ENCODE measurements around a stretch of chr11.

DNA sequence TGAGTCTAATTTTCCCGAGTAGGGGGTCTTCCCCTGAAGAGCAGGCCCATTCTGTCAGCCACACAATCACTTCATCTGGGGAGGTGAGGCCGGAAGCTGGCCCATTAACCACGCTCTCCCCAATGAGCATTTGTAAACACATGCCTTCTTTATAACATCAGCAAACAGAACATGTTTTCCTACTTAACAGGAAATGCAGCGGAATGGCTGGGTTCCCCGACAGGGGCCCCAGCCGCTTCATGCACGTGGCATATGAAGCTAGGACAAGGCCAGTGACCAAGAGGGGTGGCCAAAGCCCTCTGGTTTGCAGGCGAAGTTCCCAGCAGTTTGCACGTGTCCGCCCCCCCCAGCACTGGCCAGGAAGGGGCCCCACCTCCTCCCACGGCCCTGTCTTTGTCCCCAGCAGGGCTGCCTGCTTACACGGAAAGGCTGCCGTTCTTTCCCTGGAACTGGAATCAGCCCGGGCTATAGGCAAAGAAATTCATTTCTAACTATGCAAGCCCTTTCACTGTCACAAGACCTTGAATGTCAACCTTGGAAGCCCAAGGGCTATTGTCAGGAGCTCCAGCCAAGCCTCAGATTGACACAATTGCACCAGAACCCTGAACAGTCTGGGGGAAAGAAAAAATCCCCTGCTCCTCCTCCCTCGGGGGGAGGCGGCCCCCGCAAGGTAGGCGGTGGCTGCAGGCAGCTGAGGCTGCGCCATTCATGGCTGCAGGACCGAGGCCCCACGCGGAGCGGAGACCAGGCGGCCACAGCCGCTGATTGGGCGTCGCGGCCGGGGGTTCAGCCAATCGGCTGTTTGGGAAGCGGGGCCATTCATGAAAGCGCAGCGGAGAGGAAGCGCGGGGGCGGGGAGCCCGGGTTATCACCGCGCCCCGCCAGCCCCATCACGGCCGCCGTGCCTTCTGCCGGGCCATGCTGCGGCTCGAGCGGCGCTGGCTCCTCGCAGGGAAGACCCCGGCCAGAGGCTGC, 149.1 kb downstream of the MYEOV start:
- PRO-cap = bidirectional peak, plus-strand start at position 893 of the sequence, minus-strand start at position 739 of the sequence

- PRO-cap = no peak
Measured at GRCh38 chr11:69450495-69450855, 156.5 kb downstream of the MYEOV start.

GRCh38 chr11:69667899-69668780, 7.0 kb downstream of the LTO1 start:
- PRO-cap = no peak

GRCh38 chr11:69900475-69901064, 81.4 kb upstream of the FGF3 start:
- PRO-cap = bidirectional peak, plus-strand start at chr11:69900617, minus-strand start at chr11:69900655

DNA sequence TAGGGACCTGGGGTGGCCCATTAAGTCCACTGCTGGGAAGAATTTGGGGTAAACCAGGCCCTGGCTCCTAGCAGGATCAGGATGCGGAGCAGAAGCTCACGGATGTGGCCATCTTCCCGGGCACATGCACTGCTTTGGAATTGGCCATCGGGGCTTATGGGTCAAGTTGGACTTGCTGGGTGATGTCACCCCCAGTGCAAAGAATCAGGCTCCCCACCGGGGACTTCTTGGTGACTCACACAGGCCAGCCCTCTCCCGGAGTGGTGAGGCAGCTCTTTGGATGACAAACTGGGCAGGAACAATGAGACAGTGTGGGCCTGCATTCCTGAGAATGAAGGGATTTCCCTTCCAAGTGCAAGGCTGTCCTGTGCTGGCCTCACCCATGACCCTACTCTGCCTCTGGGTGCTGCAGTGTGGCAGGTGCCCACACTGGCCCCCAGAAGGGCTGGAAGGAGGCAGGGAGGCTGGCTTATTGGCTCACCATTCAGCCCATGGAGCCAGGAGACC, 128.8 kb upstream of the ANO1 start:
- PRO-cap = bidirectional peak, plus-strand start at position 391 of the sequence, minus-strand start at position 136 of the sequence

DNA sequence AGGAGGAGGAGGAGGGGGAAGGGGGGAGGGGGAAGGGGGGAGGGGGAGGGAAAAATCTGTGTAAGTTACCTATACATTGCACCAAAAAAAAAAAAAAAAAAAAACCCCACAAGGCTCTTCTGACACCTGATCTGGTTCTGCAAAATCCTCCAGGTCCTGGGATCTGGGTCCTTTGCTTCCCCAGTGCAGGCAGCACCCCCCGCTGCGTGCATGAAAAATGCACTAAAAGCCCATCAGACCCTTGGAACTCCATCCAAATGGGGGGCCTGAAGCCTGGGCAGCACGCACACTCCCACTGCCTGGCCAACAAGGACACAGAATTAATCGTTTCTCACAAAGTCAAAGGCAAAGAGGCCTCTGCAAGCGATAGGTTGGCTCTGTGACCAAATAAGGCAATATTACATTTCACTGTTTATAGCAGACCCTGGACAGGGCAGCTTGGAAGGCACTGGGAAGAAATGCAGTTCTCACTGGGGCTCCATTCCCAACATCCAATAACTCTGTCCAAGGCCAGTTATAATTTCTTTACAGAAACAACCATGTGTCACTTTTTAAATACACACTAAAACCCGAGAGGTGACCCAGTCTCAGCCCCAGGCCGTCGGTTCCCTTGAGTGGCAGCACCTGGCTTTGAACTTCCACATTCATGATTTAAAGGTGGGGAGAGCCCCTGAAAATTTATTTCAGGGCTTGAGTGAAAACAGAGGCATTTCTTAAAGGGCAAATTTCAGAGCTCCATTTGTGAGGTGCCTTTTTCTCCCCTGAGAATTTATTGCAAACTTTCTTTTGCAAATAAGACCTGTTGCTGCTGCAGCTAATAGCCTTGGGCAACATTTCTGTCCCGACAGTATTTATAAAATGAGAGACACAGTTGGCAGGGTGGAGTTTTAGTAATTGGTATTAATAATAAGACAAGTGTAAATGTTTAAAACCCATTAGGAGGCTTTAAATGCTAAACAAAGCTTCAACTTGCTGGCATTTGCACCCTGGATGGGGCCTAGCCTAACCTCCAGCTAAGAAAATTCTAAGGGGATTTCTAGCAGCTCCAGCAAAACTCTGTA, 114.4 kb upstream of the ANO1 start:
- PRO-cap = no peak

DNA sequence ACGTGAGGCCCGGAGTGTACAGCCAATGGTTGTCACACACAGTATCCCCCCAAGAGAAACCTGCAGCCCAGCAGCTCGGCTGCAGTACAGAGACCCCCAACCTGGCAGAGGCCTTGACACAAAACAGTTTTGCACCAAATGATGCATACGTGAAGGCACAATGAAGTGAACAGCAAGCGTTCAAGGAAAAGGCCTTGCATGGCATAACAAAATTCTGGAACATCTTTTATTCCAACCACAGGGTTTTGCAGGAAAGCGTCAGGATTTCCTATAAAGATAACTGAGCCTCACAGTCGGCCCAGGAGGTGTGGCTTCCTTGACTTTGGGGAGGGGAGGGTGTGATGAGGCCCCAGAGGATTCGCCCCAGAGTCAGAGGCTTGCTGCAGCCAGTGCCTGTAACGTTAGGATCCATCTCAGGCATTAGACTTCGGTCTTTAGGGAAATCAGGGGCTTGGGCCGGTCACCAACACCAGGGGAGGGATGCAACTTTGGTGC, 5.8 kb upstream of the ANO1 start:
- PRO-cap = no peak

DNA sequence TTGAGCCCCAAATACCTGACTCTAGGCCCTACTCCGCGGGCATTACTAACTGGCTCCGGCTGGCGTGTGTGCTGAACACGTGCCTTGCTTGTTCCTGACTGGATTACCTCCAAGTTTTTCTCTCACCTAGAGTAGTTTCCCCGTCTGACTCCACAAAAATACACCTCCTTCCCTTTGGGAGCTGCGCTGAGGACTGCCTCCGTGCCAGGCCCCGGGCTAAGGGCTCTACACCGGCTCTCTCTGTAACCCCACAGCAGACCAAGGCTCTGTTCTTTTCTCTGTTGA, 61.7 kb downstream of the ANO1 start:
- PRO-cap = unidirectional peak, plus-strand start at position 134 of the sequence

- PRO-cap = no peak
Measured at GRCh38 chr11:70161454-70162120, 41.5 kb upstream of the FADD start.

DNA sequence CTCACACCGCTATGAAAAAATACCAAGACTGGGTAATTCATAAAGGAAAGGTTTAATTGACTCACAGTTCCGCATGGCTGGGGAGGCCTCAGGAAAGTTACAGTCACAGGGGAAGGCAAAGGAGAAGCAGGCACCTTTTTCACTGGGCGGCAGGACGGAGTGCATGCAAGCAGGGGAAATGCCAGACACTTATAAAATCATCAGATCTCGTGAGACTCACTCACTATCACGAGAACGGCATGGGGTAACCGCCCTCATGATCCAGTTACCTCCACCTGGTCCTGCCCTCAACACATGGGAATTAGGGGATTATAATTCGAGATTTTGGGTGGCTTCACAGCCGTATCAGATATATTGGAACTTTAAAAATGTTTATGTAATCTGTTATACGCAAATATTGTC, 44.3 kb downstream of the PPFIA1 start:
- PRO-cap = no peak

GRCh38 chr11:70326977-70327131, 56.4 kb downstream of the PPFIA1 start:
- PRO-cap = no peak

GRCh38 chr11:70330054-70330458, 59.6 kb downstream of the PPFIA1 start:
- PRO-cap = no peak

- PRO-cap = no peak
Measured at GRCh38 chr11:70341541-70341989, 56.8 kb upstream of the CTTN start.

DNA sequence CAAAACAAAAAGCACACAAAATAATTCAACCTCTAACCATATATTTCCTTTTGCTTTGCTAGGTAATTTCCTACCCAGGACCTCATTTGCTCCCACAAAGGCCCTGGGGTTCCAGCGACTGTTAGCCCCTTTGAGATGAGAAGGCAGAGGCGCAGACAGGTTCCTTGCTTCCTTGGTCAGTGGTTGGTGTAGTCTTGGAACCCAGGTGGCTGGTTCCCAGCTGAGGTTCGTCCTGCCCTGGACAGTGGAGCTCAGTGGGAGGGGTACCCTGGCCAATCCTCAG, 61.6 kb downstream of the CTTN start:
- PRO-cap = no peak

GRCh38 chr11:70481852-70483038, 83.9 kb downstream of the CTTN start:
- PRO-cap = no peak

- PRO-cap = no peak
Measured at GRCh38 chr11:70824599-70825366, 426.5 kb downstream of the CTTN start.

DNA sequence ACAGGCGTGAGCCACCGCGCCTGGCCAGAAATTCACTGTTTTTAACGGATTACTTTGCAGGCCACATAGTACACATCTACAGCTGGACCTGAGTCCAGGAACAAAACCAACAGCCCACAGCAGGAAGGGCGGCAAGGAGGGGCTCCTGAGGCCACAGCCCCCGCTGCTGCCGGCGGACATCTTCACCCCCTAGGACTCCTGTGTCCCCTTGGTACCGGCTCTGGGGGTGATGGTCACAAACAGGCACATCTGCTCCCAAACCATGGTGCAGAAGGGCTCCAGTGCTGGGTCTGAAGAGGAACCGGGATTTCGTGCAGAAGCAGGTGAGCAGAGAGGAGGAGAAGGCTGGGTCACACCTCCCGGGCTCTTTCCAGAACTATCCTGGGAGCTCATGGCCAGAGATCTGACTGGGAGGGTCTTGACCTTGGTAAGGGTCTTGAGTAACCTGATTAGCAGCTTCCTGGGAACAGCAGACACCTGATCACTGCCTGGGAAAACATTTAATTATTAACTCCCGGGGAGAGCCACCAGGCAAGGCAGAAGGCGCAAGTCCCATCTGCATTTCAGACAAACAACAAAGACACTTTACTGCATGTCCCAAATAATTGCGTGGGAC, 99.9 kb downstream of the SHANK2 start:
- PRO-cap = no peak

- PRO-cap = no peak
Measured at GRCh38 chr11:71287203-71287785, 34.9 kb upstream of the SHANK2 start.

DNA sequence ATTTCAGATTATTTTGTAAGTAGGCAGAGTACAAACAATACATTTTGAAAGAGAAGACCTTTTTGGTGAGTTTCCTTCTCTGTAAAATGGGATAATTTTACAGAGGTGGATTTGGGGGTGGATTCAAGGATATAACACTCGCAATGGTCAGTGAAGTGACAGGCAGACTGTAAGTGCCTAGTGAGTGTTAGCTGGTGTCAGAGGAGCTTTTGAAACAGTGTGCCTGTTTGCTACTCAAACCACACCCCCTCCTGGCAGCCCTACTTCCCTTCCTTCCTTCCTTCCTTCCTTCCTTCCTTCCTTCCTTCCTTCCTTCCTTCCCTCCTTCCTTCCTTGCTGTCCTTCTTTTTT, 57.5 kb downstream of the DHCR7 start:
- PRO-cap = no peak

DNA sequence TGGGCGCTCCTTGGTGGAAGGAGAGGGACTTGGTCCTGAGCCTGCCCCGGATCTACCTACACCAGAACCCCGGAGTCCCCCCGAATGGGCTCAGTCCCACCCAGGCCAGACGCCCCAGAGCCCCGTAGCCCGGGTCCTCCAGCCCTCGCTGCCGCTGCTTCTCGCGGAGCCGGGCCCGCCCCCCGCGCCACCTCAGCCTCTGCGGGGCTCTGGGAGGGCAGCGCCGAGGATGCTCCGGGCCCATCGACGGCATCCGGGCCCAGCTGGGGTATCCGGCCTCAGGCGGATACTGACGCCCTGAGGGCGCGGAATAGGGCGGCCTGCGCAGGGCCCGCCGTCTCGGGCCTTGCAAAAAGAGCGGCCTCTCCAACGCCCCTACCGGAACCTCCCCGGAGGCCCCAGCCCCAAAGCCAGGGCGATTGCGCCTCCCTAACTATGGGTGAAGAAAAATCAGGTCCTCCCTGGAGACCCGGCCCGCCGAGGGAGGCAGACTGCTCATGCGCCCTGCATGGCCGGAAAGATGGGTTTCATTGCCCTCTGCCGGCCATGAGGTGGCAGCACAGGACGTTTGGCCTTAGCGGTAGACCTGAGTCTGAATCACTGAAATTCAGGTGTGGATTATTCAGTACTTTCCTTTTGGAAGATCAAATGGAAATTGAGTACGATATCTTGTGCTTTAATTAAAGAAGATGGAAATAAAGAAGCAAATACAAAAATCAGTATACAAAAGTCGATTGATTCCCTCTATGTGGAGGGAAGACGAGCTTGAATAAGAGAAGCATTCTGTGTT, 19.4 kb upstream of the DEFB108B start:
- PRO-cap = unidirectional peak, minus-strand start at position 482 of the sequence